Foreskin fibroblast (primary cell): ENCODE measurements around a stretch of chr10.

DNA sequence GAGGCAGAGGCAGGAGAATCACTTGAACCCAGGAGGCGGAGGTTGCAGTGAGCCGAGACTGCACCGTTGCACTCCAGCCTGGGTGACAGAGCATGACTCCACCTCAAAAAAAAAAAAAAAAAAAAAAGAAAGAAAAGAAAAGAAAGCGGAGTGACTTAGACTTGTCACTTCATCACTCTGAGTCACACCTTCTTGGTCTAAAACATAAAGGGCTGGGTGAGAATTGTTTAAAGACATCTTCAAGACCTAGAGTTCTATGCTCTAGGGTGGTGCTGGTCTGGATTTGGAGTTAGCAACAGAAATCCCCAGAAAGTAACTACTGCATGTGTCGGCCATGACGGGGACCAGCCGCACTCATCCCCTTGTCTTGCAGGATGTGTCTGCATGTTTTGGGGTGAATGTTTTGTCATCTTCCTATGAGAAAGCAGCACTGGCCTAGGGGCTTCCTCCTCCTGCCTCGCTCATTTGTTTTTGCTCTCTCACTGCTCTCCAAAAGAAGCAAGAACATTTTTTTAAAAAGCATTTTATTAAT lies 83.5 kb downstream of the PTPRE start:
- RRBS: no CpG with 5 or more reads among the region's 8 CpGs

DNA sequence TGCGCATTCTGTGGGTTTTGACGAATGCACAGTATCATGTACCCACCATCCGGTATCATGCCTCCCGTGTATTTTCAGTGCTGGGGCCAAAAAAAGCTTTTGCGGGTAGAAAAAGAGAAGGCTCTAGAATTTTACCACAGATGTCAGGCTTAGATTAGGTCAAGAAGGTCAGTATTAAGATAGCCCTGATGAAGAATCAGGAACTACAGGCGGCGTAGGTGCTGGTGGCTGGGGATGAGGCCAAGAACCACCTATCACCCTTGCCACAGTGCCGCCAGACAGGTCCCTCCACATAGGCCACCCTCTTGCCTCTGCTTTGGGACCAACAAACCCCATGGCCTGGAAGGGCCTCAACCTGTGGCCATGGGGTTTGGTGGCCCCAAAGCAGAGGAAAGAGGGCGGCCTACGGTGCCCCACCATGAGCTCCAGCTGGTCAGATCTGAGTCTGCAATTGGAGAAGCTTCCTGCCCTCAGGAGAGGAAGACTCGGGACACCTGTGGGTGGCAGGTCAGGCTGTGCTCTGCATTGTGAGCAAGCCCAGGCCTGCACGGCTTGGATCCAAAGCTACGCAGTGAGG lies 71.9 kb downstream of the MKI67 start:
- RRBS: no CpG with 5 or more reads among the region's 13 CpGs

DNA sequence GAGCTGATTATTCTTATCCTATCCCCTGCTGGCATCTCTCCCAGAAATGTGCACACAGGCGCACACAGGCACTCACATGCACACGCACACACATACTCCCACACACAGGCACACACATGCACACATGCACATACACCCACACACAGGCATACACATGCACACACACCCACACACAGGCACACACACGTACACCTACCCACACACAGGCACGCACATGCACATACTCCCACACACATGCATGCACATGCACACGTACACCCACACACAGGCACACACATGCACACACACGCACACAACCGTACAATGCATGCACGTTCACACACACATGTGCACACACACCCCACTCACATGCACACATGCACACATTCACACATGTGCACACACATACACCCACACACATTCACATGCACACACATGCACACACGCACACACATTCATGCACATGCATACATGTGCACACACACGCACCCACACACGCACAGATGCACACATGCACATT lies 59.4 kb downstream of the MKI67 start:
- RRBS: no CpG with 5 or more reads among the region's 11 CpGs

- RRBS: no CpG with 5 or more reads among the region's 15 CpGs
Measured at GRCh38 chr10:128083129-128083923, 42.9 kb downstream of the MKI67 start.

- RRBS: no CpG with 5 or more reads among the region's 12 CpGs
Measured at GRCh38 chr10:128085836-128086888, 40.1 kb downstream of the MKI67 start.

GRCh38 chr10:128210208-128211206 lies 84.3 kb upstream of the MKI67 start:
- RRBS: 11% methylated on average over 26 of the region's 100 CpGs

DNA sequence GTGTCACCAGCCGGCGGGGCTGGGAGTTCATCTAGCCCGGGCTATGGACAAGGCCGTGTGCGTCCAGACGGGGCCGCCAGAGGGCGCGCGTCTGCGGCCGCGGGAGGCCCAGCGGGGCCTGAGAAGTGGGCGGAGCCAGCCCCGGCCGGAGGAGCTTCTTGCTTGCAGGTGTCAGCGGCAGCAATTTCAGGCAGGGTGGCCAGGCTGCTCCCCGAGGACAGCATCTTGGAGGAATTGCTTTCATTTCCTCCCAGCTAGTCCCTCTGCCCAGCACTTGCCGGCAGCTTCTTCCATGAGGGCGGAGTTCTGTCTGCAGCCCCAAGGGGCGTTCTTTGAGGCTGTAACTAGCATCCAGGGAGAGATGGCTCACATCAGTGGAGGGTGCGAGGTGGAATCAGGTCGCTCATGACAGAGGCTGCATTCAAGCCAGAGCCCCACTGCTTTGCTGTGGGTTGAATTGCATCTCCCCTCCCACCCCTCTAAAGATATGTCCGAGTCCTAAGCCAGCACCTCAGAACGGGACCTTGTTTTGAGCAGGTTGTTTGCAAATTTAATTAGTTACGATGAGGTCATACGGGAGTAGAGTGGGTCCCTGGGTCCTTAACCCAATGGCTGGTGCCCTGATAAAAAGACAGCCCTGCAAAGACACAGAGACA lies 85.9 kb upstream of the MKI67 start:
- RRBS: under 1% methylated on average over 7 of the region's 28 CpGs

DNA sequence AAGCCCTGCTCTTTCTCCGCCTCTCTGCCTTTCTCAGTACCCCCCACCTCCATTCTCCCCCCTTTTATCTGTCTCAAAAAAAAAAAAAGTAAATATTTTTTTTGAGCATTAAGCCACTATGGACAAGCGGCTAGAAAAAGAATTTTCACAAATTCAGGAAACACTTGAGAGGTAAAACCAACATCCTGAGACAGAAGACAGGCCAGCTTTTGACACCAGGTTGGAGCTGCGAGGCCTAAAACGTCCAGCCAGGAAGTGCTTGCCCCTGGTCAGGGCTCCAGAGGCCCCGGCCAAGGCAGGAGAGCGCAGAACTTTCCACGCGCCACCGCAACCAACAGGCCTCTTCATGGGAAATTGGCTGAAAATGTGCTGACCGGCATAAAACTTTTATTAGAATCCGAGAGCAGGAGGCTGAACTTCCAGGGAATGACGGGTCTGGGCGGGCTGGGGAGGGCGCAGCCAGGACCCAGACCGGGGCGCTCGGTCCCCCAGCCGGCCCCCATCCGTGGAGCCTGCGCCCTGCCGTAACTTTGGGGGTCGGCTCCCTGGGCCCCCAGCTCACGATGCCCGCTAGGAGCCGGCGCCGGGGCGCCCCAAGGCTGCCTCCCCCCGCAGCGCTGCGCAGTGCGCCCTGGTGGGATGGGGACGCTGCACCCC lies 413.9 kb upstream of the MKI67 start:
- RRBS: 45% methylated on average over 21 of the region's 33 CpGs

- RRBS: no CpG with 5 or more reads among the region's 19 CpGs
Measured at GRCh38 chr10:129950774-129951592, 13.1 kb downstream of the EBF3 start.

DNA sequence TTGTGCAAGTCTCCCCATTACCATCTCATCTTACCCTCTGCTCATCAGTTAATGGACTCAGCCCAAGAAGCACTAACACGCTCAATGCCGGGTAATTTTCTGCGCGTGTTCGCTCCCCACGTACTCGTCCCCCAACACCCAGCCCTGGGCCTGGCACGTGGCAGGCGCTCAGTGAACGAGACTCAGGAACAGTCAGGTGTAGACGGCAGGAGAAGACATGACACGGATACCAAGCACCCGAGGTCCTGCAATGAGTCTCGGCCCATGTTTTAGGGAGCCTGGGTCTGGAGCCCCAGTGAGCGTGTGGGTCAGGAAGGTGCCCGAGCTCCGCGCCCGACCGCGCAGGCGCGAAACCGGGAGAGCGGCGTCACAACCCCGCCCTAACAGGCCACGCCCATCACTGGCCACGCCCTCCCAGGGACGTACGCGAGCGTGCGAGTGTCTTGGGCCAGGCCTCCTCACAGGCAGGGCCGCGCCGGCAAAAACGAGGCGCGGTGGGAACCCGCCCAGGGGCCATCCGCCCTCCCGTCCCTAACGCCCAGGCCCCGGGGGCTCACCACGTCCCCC lies 400 bp downstream of the C10orf143 start:
- RRBS: 1% methylated on average over 9 of the region's 46 CpGs

DNA sequence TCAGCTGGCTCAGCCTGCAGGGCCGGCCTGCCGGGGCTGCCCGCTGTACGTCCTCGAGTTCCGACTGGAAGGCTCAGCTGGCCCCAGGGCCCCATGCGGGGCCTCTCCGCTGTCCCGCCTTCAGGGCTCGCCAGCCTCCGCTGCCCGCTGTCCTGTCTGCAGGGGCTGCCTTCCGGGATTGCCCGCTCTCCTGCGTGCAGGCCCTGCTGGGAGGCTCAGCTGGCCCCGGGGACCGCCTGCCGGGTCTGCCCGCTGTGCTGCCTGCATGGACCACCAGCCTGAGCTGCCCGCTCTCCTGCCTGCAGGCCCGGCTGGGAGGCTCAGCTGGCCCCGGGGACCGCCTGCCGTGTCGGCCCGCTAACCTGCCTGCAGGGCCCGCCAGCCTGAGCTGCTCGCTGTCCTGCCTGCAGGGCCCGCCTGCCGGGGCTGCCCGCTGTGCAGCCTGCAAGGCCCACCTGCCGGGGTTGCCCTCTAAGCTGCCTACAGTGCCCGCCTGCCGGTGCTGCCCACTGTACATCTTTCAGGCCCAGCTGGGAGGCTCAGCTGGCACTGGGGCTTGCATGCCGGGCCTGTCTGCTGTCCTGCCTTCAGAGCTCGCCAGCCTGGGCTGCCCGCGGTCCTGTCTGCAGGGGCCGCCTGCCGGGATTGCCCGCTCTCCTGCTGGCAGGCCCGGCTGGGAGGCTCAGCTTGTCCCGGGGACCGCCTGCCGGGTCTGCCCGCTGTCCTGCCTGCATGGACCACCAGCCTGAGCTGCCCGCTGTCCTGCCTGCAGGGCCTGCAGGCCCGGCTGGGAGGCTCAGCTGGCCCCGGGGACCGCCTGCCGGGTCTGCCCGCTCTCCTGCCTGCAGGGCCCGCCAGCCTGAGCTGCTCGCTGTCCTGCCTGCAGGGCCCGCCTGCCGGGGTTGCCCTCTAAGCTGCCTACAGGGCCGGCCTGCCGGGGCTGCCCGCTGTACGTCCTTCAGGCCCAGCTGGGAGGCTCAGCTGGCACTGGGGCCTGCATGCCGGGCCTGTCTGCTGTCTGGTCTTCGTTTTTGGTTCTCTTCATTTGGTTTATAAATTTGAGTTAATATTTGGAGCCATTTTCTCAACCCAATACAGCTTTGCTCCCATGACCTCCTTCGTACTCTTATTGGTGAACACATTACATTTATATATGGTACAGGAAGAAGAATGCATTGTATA lies 165.1 kb downstream of the GLRX3 start:
- RRBS: 32% methylated on average over 16 of the region's 63 CpGs

DNA sequence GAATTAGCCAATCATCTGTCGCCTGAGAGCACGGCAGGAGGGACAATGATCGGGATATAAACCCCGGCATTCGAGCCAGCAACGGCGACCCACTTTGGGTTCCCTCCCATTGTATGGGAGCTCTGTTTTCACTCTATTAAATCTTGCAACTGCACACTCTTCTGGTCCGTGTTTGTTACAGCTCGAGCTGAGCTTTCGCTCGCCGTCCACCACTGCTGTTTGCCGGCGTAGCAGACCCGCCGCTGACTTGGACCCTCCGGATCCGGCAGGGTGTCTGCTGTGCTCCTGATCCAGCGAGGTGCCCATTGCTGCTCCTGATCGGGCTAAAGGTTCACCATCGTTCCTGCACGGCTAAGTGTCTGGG lies 220.2 kb downstream of the GLRX3 start:
- RRBS: no CpG with 5 or more reads among the region's 22 CpGs

DNA sequence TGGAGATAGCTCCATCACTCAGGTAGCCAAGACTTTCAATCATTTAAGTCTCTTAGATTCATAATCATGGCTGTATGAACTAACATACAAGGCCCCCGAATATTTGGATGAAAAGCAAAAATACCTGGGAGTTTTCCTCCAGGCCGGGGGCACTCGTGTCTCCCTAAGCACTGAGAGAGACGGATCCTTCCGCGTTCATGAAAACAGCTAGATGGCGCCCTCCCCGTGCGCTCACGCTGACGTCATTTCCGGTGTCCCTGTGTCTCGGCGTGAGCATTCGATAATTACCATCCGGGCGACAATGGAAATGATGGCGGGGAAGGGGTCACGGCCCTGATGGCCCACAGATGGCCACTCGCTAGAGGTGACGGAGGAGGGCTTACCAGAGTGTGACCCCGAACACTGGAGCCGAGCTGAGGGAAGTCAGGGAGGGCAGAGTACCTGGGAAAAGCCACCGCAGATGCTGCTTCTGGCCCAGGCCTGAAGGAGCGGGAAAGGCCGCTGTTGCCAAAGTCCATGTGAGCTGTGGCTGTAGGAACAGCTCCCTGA lies 223.0 kb downstream of the TCERG1L start:
- RRBS: 61% methylated on average over 8 of the region's 26 CpGs

DNA sequence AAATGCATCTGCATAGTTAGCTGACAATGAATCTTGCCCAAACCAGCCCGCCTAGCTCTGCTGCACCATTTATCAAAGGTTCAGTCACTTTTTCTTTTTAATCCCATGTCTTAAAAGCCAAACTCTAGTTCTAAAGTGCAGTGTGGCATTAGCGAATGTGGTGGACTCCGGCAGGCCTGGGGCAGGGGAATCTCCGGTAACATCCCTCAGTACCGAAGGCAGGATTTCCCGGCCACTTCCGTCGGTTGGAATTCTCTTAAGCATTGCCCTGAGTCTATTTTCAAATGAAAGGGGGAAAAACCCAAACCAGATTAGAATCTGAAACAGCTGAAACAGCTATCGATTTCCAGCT lies 1.0 kb downstream of the TCERG1L start:
- RRBS: no CpG with 5 or more reads among the region's 9 CpGs

DNA sequence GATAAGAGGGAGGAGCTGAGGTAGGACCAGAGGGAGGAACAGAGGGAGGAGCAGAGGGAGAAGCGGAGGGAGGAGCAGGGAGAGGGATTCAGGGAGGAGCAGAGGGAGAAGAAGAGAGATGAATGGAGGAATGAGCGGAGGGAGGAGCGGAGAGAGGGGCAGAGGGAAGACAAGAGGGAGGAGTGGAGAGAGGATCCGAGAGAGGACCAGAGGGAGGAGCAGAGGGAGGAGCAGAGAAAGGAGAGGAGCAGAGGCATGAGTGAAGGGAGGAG lies 75.0 kb upstream of the TCERG1L start:
- RRBS: no CpG with 5 or more reads among the region's 4 CpGs

- RRBS: 8% methylated on average over 12 of the region's 54 CpGs
Measured at GRCh38 chr10:131453048-131454256, 141.9 kb upstream of the TCERG1L start.

DNA sequence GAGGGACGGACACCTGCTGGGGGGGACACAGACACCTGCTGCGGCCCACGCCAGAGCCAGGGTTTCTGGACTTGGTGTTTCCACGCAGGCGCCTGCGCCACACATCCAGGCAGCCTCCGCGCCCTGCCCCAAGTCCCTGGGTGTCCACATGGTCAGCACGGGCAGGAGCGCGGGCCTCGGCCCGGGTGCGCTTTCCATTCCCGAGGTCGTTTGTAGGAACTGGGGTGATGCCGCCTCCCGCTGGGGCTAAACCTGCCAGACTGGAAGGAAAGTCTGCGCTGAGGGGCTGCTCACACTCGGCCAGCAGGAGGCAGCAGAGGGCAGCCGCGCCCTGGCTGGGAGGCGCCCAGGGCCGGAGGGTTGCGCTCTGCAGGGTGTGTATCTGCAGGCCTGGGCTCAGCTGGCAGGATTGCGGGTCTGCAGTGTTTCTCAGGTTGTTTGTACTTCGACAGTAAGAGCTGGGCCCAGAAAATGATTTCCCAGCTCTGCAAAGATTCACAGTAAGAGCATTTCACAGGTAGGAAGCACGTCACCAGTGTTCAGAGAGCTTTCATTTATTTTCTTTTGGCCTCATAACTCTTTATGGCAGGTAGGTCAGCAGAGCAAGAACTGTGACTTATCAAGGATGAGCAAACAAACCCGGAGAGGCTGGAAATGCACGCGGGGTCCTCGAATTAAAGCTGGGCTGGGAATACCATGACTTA lies 15.4 kb upstream of the PPP2R2D start:
- RRBS: no CpG with 5 or more reads among the region's 32 CpGs

DNA sequence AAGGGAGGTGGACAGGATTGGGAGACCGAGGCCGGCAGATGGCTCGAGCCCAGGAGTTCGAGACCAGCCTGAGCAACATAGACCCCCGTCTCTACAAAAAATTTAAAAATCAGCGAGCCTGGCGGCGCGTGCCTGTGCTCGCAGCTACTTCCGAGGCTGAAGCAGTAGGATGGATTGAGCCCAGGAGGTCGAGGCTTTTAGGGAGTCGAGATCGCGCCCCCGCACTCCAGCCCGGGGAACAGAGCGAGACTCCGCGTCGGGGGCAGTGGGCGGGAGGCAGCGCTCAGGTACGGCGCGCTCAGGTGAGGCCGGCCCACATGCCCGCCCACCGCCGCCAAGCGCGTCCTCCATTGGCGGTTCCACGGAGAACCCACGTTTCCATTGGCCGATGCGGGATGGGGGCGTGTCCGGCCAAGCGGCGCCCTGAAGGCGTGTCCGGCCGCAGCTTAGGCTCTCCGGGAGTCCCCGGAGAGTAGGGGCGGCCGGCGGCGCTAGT lies 519 bp upstream of the PPP2R2D start:
- RRBS: no CpG with 5 or more reads among the region's 50 CpGs

DNA sequence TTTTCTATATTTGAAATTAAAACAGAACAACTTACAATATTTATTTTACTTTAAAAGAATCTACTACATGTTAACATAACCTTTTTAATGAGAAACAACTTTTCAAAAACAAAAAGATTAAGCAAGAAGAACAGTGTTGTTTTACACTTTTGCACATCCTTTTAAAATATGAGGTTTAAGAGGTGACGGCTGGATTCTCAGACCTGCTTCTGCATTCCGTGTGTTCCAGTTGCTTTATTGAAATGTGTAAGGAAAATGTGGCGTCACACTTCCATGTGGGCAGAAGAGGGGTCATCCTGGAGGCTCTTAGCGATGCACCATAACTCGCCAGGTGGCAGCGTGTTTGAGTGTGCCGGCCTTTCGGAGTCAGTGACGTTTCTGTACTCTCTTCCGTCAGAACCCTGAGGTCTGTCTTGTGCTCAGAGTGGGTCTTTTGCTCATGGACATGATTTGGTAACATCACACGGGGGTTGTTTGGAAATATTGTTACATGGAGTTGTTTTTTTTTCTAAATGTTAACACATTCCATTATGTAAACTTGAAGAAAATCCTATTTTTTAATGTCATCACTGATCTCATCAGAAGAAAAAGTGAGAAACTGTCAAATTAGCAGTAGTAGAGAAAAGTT lies 9.1 kb downstream of the PPP2R2D start:
- RRBS: no CpG with 5 or more reads among the region's 11 CpGs

GRCh38 chr10:131917950-131918975 lies 17.5 kb downstream of the PPP2R2D start:
- RRBS: no CpG with 5 or more reads among the region's 31 CpGs